Colon Carcinoma Metastatic in the Lung (tissue), 2 donors: ENCODE measurements around the genes SRA1, APBB3, PCDHA2, PCDHA7, PCDHB4, SLC25A2 and PCDHGA1.

GRCh38 chr5:140000085-140000888, 42.8 kb downstream of the NRG2 start:
- PRO-cap, 2 experiments, result no peak in any of the 2 experiments

GRCh38 chr5:140267537-140267894, 35.4 kb downstream of the PFDN1 start:
- PRO-cap, 2 experiments, result no peak in any of the 2 experiments

DNA sequence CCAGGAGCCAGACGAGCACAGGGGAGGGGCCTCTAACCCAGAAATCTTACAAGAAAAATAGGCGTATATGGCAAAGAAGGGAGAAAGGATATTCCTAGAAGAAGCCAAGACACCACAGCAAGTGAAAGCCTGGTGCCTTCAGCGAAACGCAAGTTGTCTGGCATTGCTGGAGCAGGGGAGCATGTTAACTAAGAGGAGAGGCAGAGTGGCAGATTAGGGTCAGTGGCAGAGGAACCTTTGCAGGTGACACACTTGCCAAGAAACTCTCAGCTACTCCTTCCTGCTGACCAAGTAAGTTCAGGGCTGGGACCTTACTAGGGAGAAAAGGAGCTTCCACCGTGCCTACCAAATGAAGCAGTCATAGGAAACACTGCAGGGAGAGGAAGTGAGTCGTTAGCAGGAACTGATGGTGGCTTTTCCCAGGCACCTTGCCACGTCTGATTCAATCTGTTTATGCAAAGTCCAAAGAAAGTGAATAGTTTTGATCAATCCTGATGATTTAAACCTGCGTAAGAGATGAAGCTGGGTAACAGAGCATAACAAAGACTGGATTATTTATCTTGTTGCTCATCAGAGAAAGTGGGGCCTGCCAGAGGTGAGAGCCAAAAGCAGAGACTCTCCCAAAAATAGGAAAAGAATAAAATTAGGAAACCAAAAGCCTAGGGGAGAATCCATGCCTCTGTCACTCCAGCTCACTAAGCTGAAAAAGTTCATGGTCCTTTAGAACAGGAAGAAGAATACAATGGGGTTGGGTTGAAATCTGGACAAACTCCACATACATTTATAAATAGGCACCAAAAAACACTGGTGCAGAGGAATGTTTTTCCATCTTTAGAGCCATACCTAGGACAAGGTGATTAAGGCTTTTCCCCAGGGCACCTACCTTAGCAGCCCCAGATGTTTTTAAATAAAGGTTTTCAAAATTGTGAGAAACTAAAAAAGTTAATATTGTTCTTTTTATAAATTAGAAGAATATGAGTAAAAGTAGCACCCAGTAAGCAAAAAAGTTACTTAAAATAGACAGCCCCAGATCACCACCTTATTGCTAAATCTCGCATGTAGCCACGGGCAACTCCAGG, 9.3 kb upstream of the PFDN1 start:
- PRO-cap, 2 experiments, result no peak in any of the 2 experiments

DNA sequence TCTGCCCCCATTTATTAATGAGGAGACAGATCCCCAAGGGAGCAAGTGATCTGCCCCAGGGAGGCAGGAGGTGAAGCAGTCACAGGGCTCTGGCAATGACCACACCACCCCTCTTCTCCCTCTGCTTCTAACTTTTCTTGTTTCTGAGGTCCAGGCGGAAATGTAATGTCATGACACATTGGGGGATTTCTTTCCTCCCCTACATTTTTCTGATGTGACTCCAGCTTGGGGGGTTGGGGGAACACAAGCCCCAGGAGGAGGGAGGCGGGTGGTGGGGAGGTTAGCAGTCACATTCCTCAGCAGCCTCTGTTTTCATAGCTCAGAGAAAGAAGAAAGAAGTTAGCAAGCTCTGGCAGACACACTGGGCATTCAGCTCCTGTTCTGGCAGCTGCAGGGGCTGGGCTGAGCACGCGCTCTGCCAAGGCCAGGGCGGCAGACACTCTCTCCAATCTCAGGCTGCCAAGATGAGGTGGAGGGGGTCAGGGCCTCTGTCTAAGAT, 19.9 kb upstream of the PFDN1 start:
- PRO-cap, 2 experiments, result no peak in any of the 2 experiments

GRCh38 chr5:140347969-140348706, 1.7 kb upstream of the HBEGF start:
- PRO-cap, 2 experiments, result no peak in any of the 2 experiments

GRCh38 chr5:140402395-140403017, 873 bp downstream of the ANKHD1 start:
- PRO-cap, 2 experiments, result peak in 2 of 2 experiments; most common plus-strand start chr5:140402638 (in 1); most common minus-strand start chr5:140402518 (in 1)

DNA sequence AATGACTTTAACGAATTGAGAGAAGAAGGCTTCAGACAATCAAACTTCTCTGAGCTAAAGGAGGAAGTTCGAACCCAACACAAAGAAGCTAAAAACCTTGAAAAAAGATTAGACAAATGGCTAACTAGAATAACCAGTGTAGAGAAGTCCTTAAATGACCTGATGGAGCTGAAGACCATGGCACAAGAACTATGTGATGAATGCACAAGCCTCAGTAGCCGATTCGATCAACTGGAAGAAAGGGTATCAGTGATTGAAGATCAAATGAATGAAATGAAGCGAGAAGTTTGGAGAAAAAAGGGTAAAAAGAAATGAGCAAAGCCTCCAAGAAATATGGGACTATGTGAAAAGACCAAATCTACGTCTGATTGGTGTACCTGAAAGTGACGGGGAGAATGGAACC, 51.2 kb downstream of the ANKHD1 start:
- PRO-cap, 2 experiments, result no peak in any of the 2 experiments

- PRO-cap, 2 experiments, result no peak in any of the 2 experiments
Measured at GRCh38 chr5:140496488-140497119, 50.9 kb upstream of the EIF4EBP3 start.

- PRO-cap, 2 experiments, result peak in 2 of 2 experiments; most common plus-strand start chr5:140557515 (in 2); most common minus-strand start chr5:140557441 (in 1)
Measured at GRCh38 chr5:140556925-140557616, at the start of gene SRA1. Gene SRA1 (minus strand): TSS chr5:140557473.

DNA sequence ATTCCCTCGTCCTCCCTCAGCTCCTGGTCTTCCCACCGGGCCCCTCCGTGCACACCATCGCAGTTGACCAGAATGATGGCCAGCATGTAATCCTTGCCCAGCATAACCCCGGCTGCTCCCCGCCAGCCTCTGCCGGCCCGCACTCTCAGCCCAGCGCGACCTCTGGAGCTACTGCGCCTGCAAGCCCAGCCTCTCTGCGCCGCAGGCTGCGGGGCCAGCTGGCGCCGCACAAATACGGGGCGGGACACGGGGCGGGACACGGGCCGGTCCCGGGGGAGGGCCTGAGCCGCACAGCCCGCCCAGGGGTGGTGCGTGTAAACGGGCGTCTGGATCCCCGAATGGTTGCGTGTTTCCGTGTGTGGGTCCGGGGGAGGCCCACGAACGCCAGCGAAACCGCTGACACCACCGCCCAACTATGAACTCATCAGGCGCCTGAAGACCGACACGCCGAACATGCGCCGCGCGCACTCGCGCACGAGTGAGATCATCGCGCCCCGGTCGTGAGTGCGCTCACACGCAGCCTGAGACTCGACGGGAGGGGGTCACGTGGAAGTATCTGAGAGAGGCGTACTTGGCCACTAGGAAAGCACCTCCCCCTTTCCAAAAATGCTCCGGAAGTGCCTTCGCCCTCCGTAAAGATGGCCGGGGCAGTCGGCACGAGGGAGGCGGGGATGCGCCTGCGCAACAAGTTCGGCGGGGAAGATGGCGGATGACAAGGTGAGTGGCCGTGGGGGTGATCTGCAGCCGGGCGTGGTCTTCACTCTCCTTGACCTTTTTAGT, at the start of gene APBB3:
Gene APBB3, minus strand, starts transcription at position 457 of the 780 bp plus-strand sequence.
- PRO-cap, 2 experiments, result peak in 2 of 2 experiments; most common plus-strand start position 317 of the sequence (in 2); most common minus-strand start position 208 of the sequence (in 2)

- PRO-cap, 2 experiments, result no peak in any of the 2 experiments
Measured at GRCh38 chr5:140564922-140565187, 227 bp downstream of the SLC35A4 start.

DNA sequence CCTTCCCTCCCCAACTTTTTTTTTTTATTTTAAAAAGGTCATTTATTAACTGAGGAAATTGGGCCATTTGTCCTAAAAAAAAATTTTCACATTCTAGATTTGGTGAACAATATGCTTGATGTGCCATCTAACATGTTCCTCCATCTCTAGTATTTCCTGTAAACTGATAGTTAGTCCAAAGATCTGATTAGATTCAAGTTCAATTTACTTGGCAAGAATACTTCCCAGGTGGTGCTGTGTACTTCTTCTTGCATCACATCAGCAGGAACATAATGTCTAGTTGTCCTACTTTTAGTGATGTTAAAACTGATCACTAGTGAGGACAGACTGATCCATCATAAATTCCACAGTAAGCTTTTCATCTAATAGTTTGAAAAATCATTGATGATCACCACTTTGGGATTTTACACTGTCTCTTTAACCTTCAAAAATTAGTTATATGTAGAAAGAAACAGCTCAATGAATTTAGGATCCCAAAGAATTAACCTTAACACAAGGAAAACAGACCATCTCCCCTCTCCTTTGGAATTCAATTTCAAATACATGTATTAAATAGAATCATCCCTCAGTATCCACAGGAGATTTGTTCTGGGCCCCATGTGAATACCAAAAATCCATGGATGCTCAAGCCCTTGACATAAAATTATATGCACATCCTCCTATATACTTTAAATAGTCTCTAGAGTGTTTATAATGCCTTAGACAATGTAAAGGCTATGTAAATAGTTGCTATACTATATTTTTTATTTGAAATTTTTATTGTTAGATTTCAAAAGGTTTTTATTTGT, 2.3 kb downstream of the HARS1 start:
- PRO-cap, 2 experiments, result no peak in any of the 2 experiments

- PRO-cap, 2 experiments, result no peak in any of the 2 experiments
Measured at GRCh38 chr5:140794583-140795054, at the start of gene PCDHA2. Gene PCDHA2 (plus strand): TSS chr5:140794852.

GRCh38 chr5:140834020-140834399, at the start of gene PCDHA7:
Gene PCDHA7 (plus strand): TSS chr5:140834269.
- PRO-cap, 2 experiments, result no peak in any of the 2 experiments

GRCh38 chr5:140977967-140978697, 11.9 kb downstream of the PCDHAC2 start:
- PRO-cap, 2 experiments, result no peak in any of the 2 experiments

GRCh38 chr5:140986126-140986536, 19.9 kb downstream of the PCDHAC2 start:
- PRO-cap, 2 experiments, result no peak in any of the 2 experiments

GRCh38 chr5:141121625-141121929, at the start of gene PCDHB4:
Gene PCDHB4 (plus strand): TSS chr5:141121818.
- PRO-cap, 2 experiments, result no peak in any of the 2 experiments

- PRO-cap, 2 experiments, result no peak in any of the 2 experiments
Measured at GRCh38 chr5:141303851-141304196, at the start of gene SLC25A2. Gene SLC25A2 (minus strand): TSS chr5:141304049.

- PRO-cap, 2 experiments, result peak in 2 of 2 experiments; most common plus-strand start chr5:141320351 (in 1)
Measured at GRCh38 chr5:141319835-141320662, 535 bp downstream of the TAF7 start.

- PRO-cap, 2 experiments, result no peak in any of the 2 experiments
Measured at GRCh38 chr5:141330185-141330805, at the start of gene PCDHGA1. Gene PCDHGA1 (plus strand): TSS chr5:141330514.